Lower leg skin (tissue), 2 donors: ENCODE measurements around the genes UQCC6, TXNRD1 and SLC41A2.

DNA sequence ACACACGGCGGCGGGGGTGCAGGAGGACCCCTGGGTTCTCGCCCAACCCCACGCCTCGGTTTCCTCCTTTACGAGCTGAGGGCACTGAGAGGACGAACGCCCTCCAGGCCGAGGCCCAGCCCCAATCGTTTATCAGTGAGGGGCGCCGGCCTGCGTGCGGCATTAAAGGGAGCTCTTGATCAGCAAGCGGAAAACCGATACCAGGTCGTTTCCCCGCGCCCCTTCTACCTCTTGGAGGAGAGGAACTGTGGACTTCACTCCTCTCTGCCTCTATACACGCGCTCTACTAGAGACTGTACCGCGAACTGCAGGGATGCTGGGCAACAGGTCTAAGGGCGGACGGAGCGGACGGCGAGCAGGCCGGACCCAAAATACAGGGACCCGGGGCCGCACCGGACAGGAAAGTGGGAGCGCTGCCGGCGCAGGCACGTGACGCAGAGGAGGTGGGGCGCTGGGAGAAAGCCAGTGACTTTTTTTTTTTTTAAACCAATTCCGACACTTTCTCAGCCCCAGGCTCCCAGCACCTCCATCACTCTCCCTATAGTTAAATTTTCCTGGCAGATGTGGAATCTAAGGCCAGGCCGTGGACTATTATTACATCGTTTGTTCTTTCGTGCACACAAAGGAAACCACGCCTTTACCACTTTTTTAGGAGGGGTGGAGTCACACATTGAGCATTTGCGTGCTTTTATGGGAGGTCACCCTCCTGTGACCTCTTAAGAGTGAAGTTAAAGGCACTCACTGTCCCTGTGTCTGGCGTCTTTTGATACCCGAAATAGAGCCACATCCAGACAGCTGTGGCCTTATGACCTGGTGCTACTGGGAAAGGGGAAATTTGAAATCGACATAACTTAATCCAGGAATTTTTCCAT lies at the start of gene UQCC6:
TSS of gene UQCC6 (minus strand) at position 375 of the 872 bp plus-strand sequence.
- PRO-cap = bidirectional peak, plus-strand start at position 489 of the sequence, minus-strand start at position 375 of the sequence; unidirectional peak, plus-strand start at position 719 of the sequence
- RAMPAGE, long total RNA, 2 experiments = start-site peak on the minus strand in 2 of 2 experiments, centred at positions 338 to 346 of the sequence, 8 to 14 reads per replicate

- PRO-cap = unidirectional peak, plus-strand start at chr12:104064833
- RAMPAGE, long total RNA, 2 experiments = no peak in any of the 2 experiments
These were observed 349 bp downstream of the HCFC2 start for GRCh38 chr12:104064722-104065038.

GRCh38 chr12:104215497-104216350 lies at the start of gene TXNRD1:
TSS of gene TXNRD1 (plus strand) at chr12:104215779.
- PRO-cap = unidirectional peak, plus-strand start at chr12:104215779; unidirectional peak, plus-strand start at chr12:104215855
- RAMPAGE, long total RNA, 2 experiments = no peak in any of the 2 experiments

GRCh38 chr12:104219267-104219799 lies 3.8 kb downstream of the TXNRD1 start:
- PRO-cap = no peak
- RAMPAGE, long total RNA, 2 experiments = no peak in any of the 2 experiments

DNA sequence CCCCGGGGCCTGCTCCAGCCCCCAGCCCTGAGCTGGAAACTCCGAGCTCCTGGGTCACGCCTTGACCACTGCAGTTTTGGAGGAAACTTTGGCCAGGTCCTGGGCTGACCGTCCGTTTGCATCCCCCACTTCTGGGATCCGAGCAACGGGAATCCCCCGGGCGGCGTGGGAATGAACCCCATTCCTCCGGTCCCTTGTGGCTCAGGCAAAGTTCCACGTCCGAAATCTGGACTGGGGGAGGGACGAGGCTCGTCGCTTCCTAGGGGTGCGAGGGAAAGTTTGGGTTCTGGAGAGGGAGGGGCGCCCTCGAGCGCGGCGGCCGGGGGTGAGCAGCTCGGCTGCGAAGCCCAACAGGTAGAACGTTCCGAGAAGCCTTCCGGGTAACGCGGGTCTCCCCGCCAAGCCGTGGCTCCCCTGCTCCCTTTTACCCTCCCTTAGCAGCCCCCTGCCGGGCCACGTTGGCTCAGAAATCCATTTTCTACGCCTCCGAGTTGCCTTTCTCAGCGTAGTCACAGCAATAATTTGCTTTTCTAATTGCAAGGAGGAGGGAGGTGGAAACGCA lies 1.5 kb downstream of the CHST11 start:
- PRO-cap = bidirectional peak, plus-strand start at position 357 of the sequence, minus-strand start at position 375 of the sequence
- RAMPAGE, long total RNA, 2 experiments = no peak in any of the 2 experiments

DNA sequence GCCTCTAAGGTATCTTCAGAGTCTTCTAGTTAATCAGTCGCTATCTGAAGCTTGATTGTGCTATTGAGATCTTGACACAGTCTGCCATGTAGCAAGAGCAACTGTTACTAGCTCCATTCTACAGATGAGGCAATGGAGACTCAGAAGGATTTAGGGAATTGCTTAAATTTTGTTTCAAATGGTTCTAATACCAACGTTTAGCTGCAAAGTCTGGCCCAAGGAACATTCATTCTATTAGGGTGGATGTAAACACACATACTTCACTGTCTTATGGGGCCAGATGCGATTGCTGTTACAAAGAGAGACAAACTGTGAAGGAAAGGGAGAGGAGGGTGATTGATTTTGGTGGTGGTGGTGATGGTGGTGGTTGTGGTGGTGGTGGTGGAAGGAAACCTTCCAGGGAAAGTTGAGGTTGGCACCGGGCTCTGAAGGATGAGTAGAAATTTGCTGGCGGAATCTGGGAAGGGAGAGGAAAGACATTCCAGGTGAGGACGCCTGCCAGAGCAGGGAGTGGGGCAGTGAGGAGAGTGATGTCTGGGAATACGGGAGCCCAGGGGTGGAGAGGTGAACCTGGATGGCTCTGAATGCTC lies 15.8 kb downstream of the CHST11 start:
- PRO-cap = no peak
- RAMPAGE, long total RNA, 2 experiments = no peak in any of the 2 experiments

DNA sequence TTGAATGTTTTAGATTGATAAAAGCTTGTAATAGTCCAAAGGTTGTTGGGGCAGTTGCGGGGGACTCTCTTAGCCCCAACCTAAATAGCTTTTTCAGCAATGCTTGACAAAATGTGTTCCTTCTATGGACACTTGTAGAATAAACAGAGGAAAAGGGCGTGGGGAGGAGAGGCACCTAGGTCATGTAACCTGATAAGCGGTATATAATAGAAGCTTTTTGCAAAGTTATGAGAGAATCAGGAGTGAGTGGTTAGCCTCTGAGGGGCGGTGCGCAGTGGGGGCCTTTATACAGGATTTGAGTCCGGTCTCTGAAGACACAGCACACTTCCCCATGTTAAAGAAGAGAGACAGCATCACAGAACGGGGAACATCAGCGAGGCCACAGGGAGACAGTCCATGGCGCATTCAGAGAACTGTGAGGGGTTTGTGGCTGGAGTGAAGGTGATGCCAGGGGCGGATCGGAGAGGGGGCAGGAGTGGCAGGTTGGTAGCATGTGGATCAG lies 150.6 kb downstream of the CHST11 start:
- PRO-cap = no peak
- RAMPAGE, long total RNA, 2 experiments = no peak in any of the 2 experiments

- PRO-cap = no peak
- RAMPAGE, long total RNA, 2 experiments = no peak in any of the 2 experiments
These were observed 235.6 kb downstream of the SLC41A2 start for GRCh38 chr12:104722414-104722903.

- PRO-cap = bidirectional peak, plus-strand start at chr12:104958477, minus-strand start at chr12:104958274; bidirectional peak, plus-strand start at chr12:104958763, minus-strand start at chr12:104958585
- RAMPAGE, long total RNA, 2 experiments = start-site peak on the minus strand in 2 of 2 experiments, at chr12:104958270-104958334 at its widest, 7 to 14 reads per replicate
These were observed at the start of gene SLC41A2 for GRCh38 chr12:104957865-104958924. TSS of gene SLC41A2 (minus strand) at chr12:104958290.

GRCh38 chr12:105176771-105177300 lies 59.1 kb downstream of the APPL2 start:
- PRO-cap = no peak
- RAMPAGE, long total RNA, 2 experiments = start-site peak on the minus strand in 1 of 2 experiments, at chr12:105176887-105177548 at its widest, 112 reads per replicate

GRCh38 chr12:105191913-105192857 lies 43.8 kb downstream of the APPL2 start:
- PRO-cap = no peak
- RAMPAGE, long total RNA, 2 experiments = start-site peak on the minus strand in 1 of 2 experiments, at chr12:105192257-105192408 at its widest, 9 reads per replicate

DNA sequence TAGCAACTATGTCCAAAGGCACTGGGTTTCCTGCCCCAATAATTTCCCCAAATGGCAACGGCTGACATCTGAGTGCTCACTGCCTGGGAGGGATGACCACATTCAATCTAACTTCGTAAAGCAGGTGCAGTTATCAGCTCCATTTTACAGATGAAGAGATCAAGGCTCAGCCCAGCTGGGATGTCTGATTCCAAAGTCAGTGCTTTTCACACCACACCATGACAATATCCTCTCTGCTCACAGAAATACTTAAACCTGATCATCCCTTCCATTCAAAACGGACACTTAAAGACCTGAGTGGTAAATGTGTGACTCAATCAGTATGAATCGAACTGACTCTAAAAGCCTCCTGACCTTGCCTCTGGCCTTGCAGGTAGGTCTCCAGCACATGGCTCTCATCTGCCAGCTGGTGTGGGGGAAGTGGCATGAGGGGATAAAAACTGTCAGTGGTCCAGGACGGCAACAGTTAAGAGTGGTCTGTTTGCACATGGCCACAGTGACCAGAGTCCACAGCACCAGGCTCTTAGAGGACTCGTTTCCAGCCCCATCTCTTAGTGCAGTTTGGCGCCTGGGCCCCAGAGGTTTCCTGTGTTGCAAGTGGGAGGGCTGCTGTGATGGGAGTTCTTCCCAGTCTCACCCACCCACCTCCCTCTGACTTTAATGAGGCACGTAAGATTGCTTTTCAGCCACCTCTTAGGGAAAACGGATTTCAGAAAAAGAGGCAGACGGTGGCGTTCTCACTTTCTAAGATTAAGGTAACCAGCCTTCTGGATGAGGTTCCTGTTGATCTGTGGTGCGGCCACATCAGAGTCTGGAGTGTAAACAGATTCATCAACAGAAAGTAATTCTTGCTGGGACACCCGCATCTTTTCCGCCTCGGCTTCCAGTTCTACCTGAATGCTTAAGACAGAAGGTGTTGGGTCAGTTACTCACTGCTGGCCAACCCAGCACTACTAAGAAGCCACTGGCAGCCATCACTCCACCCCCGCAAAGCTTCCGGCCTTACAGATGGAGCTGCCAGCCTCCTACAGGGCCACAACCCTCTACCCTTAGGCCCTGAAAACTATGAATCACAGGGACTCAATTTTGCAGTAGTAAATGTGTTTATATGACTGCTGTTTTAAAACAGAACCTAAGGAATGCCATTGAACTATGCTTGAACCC lies 37.0 kb downstream of the APPL2 start:
- PRO-cap = no peak
- RAMPAGE, long total RNA, 2 experiments = no peak in any of the 2 experiments

GRCh38 chr12:105215236-105215657 lies 20.7 kb downstream of the APPL2 start:
- PRO-cap = no peak
- RAMPAGE, long total RNA, 2 experiments = no peak in any of the 2 experiments

GRCh38 chr12:105628083-105628663 lies 297.7 kb downstream of the C12orf75 start:
- PRO-cap = no peak
- RAMPAGE, long total RNA, 2 experiments = no peak in any of the 2 experiments

GRCh38 chr12:106121925-106122371 lies 16.8 kb downstream of the NUAK1 start:
- PRO-cap = no peak
- RAMPAGE, long total RNA, 2 experiments = no peak in any of the 2 experiments

- PRO-cap = no peak
- RAMPAGE, long total RNA, 2 experiments = no peak in any of the 2 experiments
These were observed 8.6 kb downstream of the CKAP4 start for GRCh38 chr12:106239267-106239647.

- PRO-cap = no peak
- RAMPAGE, long total RNA, 2 experiments = no peak in any of the 2 experiments
These were observed 21.2 kb upstream of the CKAP4 start for GRCh38 chr12:106268969-106269499.

GRCh38 chr12:106271942-106272434 lies 24.2 kb upstream of the CKAP4 start:
- PRO-cap = no peak
- RAMPAGE, long total RNA, 2 experiments = no peak in any of the 2 experiments

GRCh38 chr12:106300739-106301153 lies 1.8 kb upstream of the TCP11L2 start:
- PRO-cap = no peak
- RAMPAGE, long total RNA, 2 experiments = no peak in any of the 2 experiments

DNA sequence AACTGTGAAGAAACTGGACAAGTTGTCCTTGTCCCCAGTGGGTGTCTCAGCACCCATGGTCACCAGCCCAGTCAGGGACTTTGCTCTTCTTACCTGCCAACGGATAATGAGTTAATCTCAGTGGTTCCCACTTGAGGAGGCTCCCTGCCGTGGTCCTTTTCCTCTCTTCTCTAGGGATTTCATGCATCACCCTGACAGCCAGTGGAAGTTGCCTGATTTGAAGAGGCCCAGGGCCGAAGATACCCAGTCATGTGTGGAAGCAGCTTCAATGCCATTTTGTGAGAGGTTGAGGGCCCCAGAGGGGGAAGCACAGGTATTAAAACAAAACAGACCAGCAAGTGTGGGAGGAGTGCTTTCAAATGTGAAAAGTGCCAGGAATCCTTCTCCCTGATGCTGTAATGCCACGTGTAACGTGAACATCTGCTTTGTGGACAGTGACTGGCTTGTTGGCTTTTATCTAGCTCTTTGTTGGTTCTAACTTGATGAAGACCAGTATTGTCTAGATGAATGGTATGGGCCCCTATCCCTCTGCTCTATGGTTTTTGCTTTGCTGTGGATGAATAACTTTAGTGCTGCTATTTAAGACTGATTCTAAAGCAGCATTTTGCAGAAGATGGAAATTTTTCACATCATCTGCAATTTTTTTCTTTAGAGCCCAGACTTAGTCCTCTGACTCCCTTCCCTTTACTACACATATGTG lies 1.5 kb downstream of the TCP11L2 start:
- PRO-cap = no peak
- RAMPAGE, long total RNA, 2 experiments = no peak in any of the 2 experiments